Glomerular endothelial cell (primary cell): ENCODE data around the gene SP140L.

DNA sequence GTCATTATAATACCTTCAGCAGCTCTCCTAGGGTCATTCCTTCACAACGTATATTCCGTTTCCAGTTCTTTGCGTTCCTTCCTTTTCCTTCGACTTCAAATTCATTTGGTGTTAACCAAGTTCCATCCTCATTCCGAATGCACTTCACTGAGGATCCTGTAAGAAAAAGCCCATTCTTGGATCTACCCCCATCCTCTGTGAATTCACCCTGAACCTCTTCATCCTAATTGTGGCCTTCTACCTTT lies 42.3 kb downstream of the SP110 start:
- RAMPAGE, long total RNA, result no peak

DNA sequence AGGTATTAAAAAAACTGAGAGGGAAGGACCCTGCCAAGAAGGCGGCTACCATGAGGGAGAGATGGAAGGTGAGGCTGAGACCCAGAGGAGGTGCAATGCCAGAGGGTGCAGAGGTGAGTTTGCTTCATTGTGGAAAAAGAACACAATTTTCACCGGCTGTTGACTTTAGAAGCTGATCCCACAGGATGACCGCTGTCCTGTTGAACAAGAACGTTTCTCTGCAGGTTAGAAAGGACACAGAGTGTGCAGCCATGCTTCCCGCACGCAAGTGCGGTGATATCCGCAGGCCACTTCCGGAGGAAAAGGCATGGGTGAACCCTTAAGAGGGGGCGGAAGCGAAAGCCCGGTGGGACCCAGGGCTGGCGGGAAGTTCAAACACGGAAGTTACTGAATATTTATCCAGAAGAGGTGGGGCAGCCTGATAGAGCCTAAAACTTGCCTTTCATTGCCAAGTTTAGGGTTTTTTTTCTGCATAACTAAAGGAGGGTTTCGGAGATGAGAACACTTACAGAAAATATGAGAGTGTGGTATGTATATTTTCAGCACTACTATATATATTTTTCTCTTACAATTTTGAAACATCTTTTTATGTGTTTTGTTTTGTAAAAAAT lies 16.5 kb downstream of the SP110 start:
- RAMPAGE, long total RNA, result no peak

DNA sequence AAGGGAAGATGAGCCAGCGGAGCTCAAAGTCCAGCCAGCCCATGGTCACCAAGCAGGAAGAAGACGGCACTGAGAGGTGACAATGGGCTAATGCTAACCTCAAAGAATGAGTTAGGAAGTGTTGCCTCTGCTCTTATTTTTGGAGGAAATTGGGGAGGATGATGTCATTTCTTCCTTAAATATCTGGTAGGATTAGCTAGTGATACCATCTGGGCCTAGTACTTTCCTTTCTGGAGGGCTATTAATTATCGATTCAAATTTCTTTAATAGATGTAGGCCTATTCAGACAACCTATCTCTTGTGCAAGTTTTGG lies 1.8 kb downstream of the SP140 start:
- RAMPAGE, long total RNA, result no peak

DNA sequence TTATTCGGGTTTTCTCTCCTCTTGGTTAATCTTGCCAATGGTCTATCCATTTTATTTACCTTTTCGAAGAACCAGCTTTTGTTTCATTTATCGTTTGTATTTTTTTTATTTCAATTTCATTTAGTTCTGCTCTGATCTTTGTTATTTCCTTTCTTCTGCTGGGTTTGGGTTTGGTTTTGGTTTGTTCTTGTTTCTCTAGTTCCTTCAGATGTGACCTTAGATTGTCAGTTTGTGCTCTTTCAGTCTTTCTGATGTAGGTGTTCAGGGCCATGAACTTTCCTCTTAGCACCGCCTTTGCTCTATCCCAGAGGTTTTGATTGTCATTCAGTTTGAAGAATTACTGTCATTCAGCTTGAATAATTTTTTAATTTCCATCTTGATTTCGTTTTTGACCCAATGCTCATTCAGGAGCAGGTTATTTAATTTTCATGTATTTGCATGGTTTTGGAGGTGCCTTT lies 36.8 kb downstream of the SP140 start:
- RAMPAGE, long total RNA, result no peak

- RAMPAGE, long total RNA, result no peak
Measured at GRCh38 chr2:230326725-230327420, at the start of gene SP140L. SP140L (plus strand) TSS chr2:230327193.

DNA sequence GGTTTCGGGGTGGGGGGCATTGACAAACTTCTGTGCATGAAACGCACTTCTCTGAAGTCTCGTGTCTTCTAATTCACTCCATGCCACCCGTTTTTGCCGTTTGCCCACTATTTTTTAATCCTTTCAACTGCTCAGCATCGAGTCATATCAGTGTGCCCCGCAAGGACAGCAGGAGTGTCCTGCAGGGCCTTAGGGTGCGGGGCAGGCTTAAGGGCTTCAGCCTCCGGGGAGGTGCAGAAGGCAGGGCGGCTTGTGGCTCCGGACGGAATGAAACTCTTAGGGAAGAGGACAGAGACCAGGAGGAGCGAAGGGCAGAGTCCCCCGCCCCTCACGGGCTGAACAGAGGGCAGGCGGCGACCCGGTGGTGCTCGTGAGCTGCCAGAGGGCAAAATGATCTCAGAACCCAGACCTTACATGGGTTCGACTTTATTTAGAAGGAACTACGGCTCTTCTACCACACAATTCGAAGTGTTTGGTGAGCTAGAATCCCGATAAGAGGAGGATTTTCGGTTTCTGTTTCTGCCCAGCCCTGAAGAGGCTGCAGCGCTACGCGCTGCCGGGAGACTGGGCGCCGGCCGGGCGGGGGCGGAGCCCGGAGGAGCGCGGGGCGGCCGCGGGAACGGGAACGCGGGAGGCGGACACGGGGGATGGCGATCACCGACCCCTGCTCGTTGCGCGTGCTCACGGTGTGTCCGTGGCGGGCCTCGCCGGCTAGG lies 4.4 kb upstream of the SP100 start:
- RAMPAGE, long total RNA, result no peak

DNA sequence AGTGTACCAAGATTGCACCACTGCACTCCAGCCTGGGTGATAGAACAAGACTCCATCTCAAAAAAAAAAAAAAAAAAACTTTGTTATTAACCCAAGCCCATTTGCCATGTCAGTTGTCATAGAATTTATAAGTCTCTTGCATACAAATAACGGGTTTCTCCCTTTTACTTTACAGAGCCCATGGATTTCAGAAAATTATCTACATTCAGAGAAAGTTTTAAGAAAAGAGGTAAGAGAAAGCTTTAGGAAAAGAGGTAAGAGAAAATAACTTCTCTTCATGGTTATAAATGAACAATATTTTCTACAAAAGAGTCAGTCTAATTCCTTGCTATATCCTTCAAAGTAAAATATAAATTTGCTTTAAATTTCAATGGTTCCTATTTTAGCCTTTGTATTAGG lies 50.1 kb downstream of the SP100 start:
- RAMPAGE, long total RNA, result no peak

GRCh38 chr2:230687371-230687760 lies 25.3 kb upstream of the CAB39 start:
- RAMPAGE, long total RNA, result no peak

DNA sequence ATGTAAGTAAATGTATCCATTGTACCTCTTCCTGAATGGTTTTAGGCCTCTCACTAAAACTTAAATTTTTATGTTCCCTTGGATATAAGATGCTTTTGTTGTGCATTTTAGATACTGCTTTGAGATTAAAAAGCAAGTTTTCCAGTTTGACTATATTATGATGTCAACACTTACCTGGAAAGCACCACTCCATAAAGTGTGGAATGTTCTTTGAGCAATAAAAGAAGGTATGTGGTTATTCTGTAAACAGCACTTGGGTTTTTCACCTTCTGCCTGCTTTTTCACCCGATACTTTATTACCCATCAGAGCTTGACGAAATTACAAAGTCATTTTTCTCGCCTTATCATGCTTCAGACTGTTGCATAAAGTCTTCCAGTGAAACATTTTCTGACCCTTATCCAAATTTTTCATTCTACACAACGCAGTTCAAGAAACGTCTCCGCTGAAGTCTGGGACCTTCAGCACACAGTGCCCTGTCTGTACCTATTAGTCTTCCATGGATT lies 25.1 kb downstream of the CAB39 start:
- RAMPAGE, long total RNA, result no peak

- RAMPAGE, long total RNA, result no peak
Measured at GRCh38 chr2:230770719-230771314, 58.2 kb downstream of the CAB39 start.

DNA sequence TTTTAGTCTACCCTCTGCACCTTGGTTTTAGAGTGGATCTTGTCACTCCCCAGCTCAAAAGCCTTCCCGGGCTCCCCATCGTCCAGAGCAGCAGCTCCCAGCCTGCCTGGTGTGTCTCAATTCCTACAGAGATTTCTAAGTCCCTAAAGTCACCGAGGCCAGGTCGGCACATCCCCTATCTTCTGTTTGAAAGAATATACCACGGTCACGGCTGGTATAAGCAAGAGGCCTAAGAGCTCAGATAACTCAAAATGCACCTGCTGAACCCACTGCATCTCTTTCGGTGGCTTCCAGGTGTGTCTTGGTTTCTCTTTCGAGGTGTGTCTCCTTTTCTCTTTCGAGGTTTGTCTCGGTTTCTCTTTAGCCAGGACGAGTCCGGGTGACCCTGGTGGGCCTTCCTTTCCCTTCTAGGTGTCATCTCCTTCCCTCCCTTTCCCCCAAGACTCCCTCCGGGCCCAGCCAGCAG lies 8.2 kb downstream of the ITM2C start:
- RAMPAGE, long total RNA, result no peak

DNA sequence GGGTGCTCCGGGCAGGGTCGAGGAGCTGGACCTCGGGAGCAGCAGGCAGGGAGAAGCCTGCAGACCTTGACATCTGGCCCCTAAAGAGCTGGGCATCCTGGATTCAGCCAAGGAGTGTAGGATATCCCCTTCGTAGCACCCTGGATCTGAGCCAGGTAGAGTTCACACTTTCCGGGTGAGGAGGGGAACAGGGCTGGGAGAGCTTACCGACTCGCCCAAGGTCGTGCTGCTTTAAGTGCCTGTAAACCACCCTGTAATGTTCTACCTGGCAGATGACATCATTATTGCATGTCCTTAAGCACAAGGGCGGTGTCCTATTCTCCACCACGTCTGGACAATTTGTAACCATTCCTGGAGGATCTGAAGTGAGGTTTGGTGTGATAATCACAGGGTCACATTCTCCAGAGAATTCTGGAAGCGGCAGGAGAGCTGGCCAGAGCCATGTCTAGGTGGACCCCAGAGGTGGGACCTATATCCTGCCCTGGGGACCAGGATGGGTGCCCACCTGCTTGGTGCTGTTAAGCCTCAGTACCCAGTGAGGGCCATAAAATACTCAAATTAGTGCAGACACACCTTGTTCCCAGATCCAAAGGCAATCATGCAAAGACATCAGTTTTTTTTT lies 14.7 kb downstream of the ITM2C start:
- RAMPAGE, long total RNA, result no peak

- RAMPAGE, long total RNA, result no peak
Measured at GRCh38 chr2:230943632-230944031, 18.6 kb upstream of the GPR55 start.

DNA sequence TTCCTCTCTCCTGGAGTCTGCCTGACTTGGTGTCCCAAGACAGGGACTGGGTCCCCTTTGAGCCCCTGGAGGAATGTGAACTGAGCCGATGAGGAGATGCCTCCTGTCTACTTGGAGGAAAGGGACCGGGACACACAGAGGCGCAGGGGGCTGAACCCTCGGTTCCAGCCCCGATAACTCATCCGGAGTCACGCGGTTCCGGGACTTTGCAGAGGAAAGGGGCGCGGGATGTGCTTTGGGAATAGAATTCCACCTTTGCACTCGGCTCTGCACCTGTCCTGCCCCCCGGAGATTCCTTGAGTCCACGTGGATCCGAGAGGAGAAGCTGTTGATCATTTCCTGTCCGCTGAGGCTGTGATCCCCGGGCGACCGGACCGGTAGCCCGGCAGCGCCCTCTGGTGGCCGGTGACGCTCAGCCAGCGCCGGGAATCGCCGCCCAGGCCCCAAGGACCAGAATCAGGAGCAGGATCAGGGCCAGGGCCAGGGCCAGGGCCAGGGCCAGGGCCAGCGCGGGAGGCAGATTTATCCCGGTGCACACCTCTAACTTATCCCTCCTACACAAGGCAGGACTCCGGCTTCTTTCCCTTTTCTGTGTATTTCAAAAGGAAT lies 8.8 kb upstream of the SPATA3 start:
- RAMPAGE, long total RNA, result no peak

- RAMPAGE, long total RNA, result no peak
Measured at GRCh38 chr2:231222496-231222828, 24.0 kb downstream of the ARMC9 start.

DNA sequence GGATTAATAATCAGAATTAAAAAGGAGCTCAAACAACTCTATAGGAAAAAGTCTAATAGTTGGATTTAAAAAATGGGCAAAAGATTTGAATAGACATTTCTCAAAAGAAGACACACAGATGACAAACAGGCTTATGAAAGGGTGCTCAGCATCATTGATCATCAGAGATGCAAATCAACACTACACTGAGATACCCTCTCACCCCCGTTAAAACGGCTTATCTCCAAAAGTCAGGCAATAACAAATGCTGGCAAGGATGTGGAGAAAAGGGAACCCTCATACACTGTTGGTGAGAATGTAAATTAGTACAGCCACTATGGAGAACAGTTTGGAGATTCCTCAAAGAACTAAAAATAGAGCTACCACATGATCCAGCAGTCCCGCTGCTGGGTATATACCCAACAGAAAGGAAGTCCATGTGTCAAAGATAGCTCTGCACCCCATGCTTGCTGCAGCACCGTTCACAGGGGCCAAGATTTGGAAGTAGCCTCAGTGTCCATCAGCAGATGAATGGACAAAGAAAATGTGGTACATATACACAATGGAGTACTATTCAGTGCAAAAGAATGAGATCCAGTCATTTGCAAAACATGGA lies 46.7 kb upstream of the B3GNT7 start:
- RAMPAGE, long total RNA, result no peak

- RAMPAGE, long total RNA, result no peak
Measured at GRCh38 chr2:231408547-231408980, 13.1 kb downstream of the B3GNT7 start.

GRCh38 chr2:231604039-231604965 lies 11.6 kb downstream of the TEX44 start:
- RAMPAGE, long total RNA, result no peak

GRCh38 chr2:231667591-231667858 lies 40.8 kb upstream of the PTMA start:
- RAMPAGE, long total RNA, result no peak

DNA sequence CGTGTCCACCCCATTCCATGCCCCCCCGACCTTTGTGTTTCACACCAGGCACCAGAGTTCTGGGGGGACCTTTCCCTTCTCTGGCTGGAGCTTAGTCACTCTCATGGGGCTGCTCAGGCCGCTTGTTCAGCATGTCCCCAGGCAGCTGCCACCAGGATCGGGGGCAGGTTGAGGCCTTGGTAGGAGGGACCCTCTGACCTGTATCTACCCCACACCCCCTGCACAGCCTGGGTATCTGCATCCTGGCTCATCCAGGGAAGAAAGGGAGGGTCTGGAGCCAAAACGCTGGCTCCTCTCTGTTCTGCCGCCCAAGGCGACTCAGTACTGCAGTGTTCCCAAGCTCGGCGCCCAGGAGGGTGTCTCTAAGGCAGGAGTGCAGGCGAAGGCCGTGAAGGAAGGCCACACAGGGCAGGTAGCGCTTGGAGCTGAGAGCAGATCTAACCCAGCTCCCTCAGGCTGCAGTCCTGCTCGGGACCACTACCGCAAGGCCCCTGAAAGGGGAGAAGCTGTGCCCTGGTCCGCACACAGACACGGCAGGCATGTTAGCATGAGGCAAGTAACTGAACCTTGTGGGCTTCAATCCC lies 6.3 kb downstream of the PTMA start:
- RAMPAGE, long total RNA, result no peak